Cytotoxic T cell (primary cell): ENCODE results near the genes SLC43A1, YPEL4, OR9I1, OR5B21 and GLYATL1B.

- PRO-cap, 2 experiments = no peak in any of the 2 experiments
Observed at GRCh38 chr11:57453338-57453986, 6.9 kb upstream of the RTN4RL2 start.

DNA sequence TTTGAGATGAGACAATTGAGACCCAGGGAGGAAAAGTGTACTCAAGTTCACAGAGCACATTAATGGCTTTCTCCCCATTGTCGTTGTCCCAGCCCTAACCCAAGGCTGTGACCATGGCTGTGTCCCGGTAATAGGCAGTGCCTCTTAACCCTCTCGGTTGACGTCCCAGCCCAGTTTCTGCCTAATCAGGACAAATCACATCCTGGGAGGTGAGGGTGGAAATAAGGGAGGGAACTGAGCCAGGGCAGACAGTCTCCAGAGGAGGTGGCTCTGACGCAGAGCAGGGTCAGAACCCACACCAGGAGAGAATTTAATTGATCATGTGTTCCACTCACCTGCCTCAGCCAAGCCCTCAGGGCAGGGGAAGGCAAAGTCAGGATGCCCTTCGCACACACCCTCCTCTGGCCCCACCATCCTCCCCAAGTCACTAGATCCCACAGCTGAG is 17.0 kb downstream of the SLC43A1 start:
- PRO-cap, 2 experiments = no peak in any of the 2 experiments

DNA sequence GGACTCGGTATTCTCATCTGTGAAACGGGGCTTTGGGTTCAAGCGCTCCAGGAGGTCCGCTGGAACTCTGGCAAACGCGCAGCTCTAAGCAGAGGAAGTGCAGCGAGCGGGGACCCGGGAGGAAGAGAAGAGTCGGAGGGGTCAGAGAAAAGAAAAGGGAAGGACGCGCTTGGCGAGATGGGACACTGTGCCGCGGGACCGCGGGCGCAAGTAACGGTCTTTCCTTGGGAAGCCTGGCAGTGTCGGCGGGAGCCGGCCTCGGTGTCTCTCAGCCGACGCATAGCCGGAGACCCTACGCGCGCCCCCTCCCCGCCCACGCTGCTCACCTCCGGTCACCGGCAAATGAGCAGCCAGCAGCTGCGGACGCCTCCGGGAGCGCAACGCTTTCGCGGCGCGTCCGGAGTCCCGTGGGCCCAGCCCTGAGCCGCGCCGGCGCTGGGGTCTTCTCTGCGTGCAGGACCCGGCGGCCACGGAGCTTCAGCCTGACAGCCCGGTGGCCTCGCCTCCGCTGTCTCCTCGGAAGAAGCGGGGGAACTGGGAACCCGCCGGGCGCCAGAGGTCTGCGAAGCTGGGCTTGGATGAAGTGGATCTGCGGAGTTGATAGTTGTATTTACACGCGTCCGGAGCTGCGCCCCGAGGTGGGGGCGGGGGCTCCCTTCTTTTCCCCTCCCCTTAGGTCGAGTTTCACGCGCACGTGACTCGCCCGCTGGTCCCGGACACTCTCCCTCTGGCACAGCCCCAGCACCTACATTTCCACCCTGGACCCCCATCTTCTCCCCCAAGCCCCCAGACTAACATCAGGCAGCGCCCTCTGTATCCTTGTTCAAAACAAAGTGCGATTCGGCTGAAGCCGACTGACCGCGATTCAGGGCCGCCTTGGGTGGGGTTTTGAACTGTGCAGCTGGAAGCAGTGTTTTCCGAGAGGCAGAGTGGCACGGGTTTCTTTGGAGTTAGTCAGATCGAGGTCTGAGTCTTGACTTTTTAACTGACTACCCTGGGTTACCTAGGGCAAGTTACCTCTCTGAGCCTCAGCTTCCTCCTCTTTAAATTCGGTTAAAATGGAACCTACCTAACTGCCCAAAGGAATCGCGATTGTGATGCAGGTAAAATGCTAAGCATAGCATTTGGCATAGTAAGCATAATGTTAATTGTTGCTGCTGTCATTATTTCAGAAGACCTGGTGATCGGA is at the start of gene SLC43A1:
Gene SLC43A1, minus strand, starts transcription at position 585 of the 1,189 bp plus-strand sequence.
- PRO-cap, 2 experiments = no peak in any of the 2 experiments

GRCh38 chr11:57566071-57566644 is 1.3 kb downstream of the UBE2L6 start:
- PRO-cap, 2 experiments = no peak in any of the 2 experiments

DNA sequence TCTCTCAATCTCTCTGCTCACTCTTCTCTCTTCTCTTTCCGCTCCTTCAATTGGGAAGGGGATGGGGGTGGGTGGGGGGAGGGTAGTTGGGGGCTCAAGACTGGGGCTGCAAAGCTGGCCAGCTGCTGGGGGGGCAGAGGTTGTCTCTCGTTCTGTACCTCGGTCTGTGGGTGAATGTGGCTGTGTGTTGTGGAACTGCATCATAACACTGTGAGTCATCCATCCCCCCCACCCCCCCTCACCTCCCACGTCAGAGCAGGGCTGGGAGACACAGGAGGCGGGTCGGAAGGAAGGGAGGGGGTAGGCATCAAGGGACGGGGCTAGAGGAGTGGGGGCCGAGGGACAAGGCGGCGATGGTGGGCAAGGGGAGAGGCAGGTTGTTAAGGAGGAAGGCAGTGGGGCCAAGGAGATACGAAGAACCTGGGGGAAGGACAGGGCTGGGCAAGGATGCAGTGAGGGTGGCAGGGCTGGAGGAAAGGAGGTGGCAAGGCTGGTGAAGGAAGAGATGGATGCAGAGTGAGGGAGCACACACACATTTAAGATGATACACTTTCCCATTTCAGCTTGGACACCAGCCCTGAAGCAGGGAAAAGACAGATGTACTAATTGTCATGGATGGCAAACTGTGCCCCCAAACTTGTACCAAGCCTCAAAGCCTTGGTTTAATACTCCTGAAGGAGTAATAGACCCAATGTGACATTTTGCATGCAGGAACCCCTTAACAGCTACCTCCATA is at the start of gene YPEL4:
Gene YPEL4, minus strand, starts transcription at position 178 of the 736 bp plus-strand sequence.
- PRO-cap, 2 experiments = peak in 2 of 2 experiments; most common plus-strand start position 345 of the sequence (in 2); most common minus-strand start position 176 of the sequence (in 2)

DNA sequence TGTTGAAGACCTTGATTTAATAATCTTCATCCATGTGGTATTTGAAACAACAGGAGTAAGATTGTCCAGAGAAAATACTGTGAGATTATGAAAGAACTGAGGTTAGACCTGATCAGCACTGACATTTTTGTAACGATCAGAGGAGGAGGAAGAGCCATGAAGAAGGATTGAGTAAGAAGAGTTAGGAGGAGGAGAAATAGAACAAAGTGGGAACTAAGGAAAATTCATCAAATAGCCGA is 15.7 kb downstream of the ZDHHC5 start:
- PRO-cap, 2 experiments = no peak in any of the 2 experiments

DNA sequence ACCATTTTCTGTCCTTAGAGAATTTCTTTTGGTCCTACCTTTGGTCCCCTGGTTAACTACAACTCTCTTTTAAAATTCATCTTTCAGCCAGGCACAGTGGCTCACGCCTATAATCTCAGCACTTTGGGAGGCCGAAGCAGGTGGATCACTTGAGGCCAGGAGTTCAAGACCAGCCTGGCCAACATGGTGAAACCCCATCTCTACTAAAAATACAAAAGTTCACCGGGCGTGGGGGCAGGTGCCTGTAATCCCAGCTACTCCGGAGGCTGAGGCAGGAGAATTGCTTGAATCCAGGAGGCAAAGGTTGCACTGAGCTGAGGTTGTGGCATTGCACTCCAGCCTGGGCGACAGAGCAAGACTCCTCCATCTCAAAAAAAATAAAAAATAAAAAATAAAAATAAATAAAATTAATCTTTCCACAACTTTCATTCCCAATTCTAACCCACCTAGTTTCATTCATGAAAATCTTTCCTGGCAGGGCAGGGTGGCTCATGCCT is 6.9 kb upstream of the SELENOH start:
- PRO-cap, 2 experiments = peak in 1 of 2 experiments; most common plus-strand start position 217 of the sequence (in 1)

- PRO-cap, 2 experiments = no peak in any of the 2 experiments
Observed at GRCh38 chr11:58125287-58125699, at the start of gene OR9I1. Gene OR9I1 (minus strand): TSS chr11:58125530.

DNA sequence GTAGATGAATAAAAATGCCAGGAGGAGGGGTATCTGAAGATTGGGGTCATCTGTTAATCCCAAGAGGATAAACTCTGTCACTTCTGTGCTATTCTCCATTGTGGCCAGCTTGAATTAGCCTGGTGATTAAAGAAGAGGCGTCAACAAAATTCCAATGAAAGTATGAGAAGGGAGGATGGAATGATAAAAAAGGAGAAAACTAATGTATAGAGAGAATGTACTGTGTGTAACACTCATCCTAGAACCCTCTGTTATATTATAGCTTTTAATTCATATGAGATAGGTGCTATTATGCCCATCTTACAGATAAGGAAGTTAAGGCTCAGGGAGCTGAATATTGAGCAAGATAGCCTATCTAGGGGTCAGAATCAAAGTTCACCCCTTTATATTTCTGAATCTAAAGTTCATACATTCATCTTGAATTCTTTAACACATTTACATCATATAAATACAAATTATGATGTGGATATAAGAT is at the start of gene OR5B21:
Gene OR5B21, minus strand, starts transcription at position 99 of the 475 bp plus-strand sequence.
- PRO-cap, 2 experiments = no peak in any of the 2 experiments

- PRO-cap, 2 experiments = no peak in any of the 2 experiments
Observed at GRCh38 chr11:58562336-58562918, 13.2 kb downstream of the LPXN start.

GRCh38 chr11:58674522-58675016 is 52.1 kb downstream of the CNTF start:
- PRO-cap, 2 experiments = no peak in any of the 2 experiments

DNA sequence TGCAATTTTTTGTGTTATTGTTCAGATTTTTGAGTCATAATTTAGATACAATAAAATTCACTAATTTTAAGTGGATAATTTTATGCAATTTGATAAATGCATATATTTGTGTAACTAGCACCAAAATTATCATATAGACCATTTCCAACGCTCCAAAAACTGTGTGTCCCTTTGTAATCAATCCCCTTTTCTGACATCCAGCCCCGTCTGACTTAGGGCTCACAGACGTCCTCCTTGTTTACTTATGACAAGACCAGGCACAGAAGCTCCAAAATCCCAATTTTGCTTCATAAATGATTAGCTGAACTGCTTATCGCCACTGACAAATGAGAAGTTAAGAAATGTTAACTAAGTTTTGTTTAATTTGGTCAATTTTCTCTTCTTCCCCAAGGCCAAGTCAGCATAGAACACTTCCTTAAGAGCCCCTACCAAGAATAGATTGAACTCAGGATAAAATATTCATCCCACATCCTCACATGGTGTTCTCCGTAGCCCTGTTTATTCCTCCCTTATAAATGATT is 30.6 kb upstream of the GLYAT start:
- PRO-cap, 2 experiments = no peak in any of the 2 experiments

DNA sequence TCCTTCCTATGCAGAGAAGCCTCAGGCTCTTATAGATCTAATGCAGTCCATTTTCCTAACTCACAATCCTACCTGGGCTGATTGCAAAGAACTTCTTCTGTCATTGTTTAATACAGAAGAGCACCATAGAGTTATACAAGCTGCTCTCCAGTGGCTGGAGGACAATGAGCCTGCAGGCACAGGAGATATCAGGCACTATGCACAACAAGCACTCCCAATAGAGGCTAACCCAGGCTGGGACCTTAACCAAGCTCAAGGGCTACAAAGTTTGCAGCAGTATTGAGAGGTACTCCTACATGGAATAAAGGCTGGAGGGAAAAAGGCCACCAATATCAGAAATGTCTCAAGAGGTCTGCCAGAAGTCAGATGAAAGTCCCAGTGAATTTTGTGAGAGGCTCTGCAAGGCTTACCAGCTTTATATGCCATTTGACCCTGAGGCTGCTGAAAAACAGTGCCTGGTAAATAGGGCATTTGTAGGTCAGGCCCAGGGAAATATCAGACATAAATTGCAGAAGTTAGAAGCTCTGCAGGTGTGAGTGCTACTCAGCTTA is 40.2 kb upstream of the GLYAT start:
- PRO-cap, 2 experiments = no peak in any of the 2 experiments

DNA sequence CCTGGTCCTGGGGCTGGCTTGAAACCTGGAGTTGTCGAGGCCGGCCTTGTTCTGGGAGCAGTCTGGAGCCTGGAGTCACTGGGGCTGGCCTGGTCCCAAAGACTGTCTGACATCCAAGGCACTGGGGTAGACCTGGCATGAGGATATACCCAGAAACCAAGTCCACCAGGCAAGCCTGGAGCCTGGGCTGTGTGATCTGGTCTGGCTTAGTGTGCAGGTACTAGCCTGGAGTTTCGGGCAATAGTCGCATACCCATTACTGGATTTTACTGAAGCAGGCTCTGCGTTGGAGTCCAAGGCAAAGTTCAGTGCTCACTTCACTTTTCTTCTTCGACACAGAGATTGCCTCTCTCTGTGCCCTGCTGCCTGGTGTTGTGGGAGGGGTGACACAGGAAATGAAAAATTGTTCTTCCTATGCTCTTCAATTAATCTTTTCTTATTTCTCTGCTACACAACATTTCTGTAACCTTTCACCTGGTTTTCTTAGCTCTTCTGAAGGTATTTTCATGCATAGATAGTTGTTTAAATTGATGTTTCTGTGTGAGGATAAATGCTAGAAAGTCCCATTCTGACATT is 4.2 kb upstream of the GLYATL1 start:
- PRO-cap, 2 experiments = no peak in any of the 2 experiments

- PRO-cap, 2 experiments = no peak in any of the 2 experiments
Observed at GRCh38 chr11:58998811-58999695, 59.8 kb downstream of the GLYATL1 start.

GRCh38 chr11:59086000-59086600 is at the start of gene GLYATL1B:
Gene GLYATL1B (plus strand): TSS chr11:59086307.
- PRO-cap, 2 experiments = no peak in any of the 2 experiments

DNA sequence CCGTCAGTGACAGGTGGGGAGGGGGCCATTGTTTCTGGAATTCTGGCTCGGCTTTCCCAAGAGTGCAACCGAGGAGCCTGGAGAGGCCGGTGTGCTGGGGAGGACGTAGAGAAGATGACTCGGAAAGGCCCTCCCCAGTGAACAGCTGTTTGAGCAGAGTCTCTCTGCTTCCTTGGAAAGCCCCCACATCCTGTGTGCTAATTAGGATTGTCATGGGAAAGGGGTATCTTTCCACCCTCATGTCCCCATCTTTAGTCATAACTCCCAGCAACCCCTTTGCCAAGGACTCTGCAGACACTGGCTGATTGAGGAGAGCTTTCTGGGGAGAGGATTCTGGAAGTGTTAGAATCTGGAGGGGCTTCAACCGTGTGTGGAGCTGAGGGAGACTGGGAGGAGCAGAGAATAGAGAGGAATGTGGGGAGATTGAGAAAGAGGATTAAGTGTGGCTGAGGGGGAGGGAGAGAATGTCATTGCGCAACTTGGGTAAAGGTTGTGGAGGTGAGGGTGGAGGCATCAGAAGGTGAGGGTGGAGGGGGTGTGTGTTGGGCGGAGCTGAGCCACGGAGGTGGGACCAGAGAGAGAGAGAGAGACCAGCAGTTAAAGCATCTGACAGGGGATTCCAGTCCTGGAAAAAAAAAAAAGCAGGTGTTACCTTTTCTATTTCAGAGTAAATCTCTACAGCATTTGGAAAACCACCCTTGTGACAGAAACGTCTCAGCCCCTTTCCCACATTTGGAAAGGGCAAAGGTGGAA is 2.1 kb downstream of the DTX4 start:
- PRO-cap, 2 experiments = no peak in any of the 2 experiments

- PRO-cap, 2 experiments = no peak in any of the 2 experiments
Observed at GRCh38 chr11:59185991-59186789, 14.3 kb downstream of the DTX4 start.

GRCh38 chr11:59271814-59272458 is 59.2 kb upstream of the MPEG1 start:
- PRO-cap, 2 experiments = no peak in any of the 2 experiments

- PRO-cap, 2 experiments = no peak in any of the 2 experiments
Observed at GRCh38 chr11:59558219-59558691, 46.9 kb downstream of the OR4D9 start.